AG08470 (cell line): ENCODE measurements around a stretch of chr19.

- RRBS = 89% methylated on average over 8 of the region's 74 CpGs
These were observed 5.6 kb downstream of the GPX4 start for GRCh38 chr19:1109077-1110115.

DNA sequence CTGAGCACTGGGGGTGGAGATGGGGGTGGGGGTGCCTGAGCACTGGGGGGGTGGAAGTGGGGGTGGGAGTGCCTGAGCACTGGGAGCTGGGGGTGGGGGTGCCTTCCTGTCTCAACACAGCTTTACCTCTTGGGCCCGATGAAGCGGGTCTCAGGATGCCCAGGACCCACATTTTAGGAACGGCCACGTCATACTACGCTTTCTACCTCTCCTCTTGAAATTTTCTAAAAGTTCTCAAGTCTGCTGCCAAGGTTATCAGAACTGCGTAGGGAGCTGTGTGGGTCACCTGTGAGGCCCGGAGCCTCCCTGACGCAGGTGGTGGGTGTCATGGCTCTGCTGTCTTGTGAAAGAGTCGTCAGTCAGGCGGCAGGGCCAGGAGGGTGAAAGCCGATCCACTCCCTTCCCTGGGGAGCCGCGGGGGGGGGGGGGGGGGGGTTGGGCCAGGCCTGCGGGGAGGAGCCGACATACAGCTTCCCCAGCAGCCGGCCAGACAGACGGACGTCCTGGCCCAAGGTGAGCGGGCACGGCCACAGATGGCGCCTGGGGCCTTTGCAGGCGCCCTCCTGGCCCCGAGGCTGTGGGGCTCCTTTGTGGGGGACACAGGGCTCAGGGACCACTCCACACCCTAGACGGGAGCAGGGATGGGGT, 12.5 kb downstream of the SBNO2 start:
- RRBS = no CpG with 5 or more reads among the region's 24 CpGs

DNA sequence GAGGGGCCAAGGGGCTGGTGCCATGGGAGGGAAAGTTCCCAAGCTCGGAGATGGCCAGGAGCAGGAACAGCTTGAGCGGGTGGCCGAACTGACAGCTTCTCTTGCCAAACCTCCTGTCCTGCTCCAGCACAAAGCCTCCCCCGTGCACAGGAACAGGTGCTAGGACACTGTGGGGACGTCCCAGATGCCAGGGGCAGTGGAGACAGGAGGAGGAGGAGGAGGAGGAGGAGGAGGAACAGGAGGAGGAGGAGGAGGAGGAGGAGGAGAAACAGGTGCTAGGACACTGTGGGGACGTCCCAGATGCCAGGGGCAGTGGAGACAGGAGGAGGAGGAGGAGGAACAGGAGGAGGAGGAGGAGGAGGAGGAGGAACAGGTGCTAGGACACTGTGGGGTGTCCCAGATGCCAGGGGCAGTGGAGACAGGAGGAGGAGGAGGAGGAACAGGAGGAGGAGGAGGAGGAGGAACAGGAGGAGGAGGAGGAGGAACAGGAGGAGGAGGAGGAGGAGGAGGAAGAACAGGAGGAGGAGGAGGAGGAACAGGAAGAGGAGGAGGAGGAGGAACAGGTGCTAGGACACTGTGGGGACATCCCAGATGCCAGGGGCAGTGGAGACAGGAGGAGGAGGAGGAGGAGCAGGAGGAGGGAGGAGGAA, 9.8 kb downstream of the SBNO2 start:
- RRBS = no CpG with 5 or more reads among the region's 6 CpGs

- RRBS = 86% methylated on average over 5 of the region's 24 CpGs
These were observed 9.6 kb upstream of the SBNO2 start for GRCh38 chr19:1183460-1184299.

GRCh38 chr19:1208825-1209267, 3.3 kb downstream of the STK11 start:
- RRBS = no CpG with 5 or more reads among the region's 10 CpGs

GRCh38 chr19:1254048-1254484, 5.7 kb downstream of the MIDN start:
- RRBS = 73% methylated on average over 7 of the region's 39 CpGs

GRCh38 chr19:1256636-1257867, 8.7 kb downstream of the MIDN start:
- RRBS = 87% methylated on average over 23 of the region's 63 CpGs

- RRBS = 11% methylated on average over 3 of the region's 25 CpGs
These were observed 7.3 kb upstream of the CIRBP start for GRCh38 chr19:1261715-1262357.

DNA sequence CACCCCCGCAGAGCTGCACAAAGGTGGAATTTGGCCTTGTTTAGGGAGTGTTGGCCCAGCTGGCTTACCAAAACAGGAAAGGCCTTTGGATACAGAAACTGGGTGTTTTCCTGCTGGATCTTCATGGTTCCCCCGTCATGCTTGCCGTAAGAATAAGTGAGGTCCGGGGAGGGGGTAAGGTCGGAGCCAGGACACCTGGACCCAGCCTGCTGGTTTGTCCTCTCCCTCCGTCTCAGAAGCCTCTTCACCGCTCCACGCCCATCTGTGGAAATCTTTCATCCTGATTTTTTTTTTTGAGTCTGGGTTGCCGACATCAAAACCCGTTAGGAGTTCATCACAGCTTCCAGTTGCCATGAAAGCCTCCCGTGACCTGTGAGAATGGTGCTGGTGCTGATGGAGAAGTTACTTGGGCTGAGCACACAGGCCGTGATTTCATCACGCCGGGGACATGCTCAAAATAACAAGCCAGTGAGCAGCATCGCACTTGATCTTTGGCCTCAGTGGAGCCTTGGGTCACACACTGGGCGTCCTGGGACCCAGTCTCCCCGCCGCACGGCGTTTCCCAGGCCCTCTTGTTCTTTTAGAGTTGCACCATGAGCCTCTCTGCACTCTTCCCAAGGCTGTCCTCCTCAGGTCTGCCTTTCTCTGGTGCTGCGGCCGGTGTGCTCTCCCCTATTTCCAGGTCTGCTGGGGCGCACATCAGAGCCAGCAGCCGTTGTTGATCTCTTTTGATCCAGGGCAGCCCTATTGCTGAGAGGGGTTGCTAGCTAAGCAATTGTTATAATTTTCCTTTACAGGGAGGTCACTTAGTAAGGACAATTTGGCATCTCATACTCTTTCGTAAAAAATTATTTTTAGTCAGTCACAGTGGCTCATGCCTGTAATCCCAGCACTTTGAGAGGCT, 9.6 kb upstream of the NDUFS7 start:
- RRBS = no CpG with 5 or more reads among the region's 25 CpGs

DNA sequence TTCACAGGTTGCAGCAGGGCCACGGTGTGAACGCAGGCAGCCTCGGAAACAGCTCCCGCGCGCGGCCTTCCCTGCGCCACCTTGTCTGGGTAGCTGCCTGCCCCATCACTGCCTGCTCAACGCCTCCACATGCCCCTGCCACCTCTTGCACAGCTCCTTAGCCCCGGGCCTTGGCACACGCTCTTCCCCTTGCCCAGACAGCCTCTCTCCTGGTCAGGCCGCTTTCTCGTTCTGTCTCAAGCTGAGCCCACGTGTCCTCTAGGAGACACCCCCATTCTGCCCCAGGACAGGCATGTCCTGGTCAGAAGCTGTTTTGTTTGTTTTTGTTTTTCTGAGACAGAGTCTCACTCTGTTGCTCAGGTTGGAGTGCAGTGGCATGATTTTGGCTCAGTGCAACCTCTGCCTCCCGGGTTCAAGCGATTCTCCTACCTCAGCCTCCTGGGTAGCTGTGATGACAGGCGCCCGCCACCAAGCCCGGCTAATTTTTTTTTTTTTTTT, 1.4 kb upstream of the GAMT start:
- RRBS = no CpG with 5 or more reads among the region's 19 CpGs

DNA sequence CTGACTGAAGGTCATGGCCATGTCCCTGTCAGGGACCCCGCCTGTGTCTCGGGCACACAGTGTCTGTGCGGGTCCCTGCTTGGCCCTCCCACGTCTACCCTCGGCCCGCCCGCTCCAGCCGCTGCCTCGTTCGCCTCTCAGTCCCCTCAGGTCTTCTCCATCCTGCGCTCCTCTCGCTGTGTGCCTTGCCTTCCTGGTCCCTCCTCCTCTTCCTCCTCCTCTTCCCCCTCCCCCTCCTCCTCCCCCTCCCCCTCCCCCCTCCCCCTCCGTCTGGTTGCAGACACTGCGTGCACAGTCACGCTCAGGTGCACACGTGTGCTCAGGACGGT, 14.1 kb upstream of the RPS15 start:
- RRBS = no CpG with 5 or more reads among the region's 17 CpGs

GRCh38 chr19:1426469-1427497, 11.4 kb upstream of the RPS15 start:
- RRBS = 88% methylated on average over 7 of the region's 33 CpGs

GRCh38 chr19:1443858-1444599, 5.8 kb downstream of the RPS15 start:
- RRBS = no CpG with 5 or more reads among the region's 14 CpGs

DNA sequence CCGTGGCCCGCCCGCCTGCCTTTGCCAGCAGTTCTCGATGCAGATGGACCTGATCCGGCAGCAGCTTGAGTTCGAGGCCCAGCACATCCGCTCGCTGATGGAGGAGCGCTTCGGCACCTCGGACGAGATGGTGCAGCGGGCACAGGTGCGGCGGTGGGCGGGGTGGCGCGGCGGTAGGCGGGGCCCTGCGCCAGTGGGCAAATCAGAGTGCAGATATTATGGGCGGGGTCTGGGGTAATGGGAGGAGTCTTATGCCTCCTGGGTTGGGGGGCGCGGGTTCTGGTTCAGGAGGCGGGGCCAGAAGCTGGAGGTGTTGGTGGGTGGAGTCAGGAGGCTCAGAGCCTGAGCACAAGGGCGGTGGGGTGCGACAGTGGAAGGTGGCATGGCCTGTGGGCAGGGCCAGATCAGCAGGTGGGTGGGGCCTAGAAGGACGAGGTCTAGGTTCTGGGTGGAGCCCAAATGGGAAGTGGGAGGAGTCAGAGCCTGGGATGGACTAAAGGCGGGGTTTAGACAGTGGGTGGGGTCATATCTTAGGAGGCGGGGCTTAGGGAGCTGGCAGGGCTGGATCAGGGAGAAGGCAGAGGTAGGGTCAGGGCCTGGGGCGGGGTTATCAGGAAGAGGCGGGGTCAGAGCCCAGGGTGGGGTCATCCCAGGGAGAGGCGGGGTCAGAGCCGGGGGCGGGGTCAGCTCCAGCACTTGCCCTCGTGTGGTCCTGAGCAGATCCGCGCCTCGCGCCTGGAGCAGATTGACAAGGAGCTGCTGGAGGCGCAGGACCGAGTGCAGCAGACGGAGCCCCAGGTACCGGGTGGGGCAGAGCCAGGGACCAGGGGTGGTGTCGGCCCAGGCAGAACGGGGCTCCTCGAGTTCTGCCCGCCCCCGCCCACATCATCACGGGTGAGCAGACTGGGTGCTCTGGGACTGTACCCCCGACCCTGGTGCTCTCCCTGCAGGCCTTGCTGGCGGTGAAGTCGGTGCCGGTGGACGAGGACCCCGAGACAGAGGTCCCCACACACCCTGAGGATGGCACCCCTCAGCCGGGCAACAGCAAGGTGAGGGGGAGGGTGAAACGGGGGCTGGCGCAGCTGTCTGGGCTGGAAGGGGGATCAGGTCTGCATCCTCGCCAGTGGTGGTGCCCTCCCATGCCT, 5.8 kb downstream of the APC2 start:
- RRBS = 13% methylated on average over 9 of the region's 60 CpGs

DNA sequence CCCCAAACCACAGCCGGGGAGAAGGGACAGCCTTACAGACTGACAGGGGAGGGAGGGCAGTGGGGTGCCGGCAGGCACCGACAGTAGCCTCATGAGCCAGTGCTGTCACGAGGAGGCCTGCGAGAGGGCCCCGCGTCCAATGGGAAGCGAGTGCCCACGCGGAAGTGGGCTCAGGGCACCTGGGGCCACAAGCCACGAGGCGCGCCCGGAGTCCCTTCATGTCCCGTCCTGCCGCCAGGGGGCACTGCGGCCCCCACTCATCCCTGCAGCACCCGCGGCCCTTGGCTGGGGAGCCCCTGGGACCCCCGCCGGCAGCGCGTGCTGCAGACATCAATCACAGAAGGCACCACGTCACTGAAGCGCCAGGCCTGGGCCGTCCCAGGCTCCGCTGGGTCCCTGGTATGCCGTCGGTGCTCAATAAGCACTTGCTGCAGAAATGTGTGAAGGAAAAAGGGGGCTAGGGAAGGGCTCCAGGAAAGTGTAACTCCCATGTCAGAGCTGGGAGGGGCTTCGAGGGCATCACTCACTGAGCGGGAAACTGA, 9.3 kb downstream of the ADAMTSL5 start:
- RRBS = 2% methylated on average over 8 of the region's 31 CpGs

GRCh38 chr19:1590477-1591303, 2.0 kb downstream of the MBD3 start:
- RRBS = no CpG with 5 or more reads among the region's 12 CpGs

- RRBS = no CpG with 5 or more reads among the region's 27 CpGs
These were observed 3.4 kb downstream of the TCF3 start for GRCh38 chr19:1648705-1649777.

DNA sequence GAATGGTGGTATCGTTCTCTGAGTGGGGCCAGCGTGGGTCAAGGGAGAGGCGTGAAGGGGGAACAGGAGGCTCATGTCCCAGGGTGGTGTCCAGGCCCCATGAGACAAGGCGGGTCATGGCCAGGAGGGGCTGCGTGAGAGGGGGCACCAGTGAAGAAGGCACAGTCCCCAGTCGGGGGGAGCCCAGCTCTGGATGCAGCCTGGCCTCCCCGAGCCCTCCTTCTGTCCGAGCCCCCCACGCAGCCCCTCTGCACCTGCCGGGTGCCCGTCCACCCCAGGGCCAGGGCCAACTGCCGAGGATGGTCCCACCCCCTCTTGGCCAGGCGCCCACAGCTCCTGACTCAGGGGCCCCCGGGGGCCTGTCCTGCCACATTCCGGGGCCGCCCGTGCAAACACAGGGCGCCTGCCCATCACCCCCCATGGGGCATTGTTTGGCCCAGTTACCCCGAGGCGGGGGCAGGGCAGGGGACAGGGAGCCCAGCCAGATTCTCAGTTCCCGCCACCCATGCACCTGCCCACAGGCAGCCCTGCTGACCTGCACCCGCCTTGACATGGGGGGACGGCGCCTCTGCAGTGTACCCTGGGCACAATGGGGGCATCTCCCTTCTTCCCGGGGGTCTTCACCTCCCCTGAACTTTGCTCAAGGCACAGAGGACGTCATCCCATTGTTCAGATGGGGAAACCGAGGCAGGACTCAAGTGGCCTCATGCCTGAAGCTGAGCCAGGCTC, 5.3 kb upstream of the TCF3 start:
- RRBS = 67% methylated on average over 4 of the region's 27 CpGs

DNA sequence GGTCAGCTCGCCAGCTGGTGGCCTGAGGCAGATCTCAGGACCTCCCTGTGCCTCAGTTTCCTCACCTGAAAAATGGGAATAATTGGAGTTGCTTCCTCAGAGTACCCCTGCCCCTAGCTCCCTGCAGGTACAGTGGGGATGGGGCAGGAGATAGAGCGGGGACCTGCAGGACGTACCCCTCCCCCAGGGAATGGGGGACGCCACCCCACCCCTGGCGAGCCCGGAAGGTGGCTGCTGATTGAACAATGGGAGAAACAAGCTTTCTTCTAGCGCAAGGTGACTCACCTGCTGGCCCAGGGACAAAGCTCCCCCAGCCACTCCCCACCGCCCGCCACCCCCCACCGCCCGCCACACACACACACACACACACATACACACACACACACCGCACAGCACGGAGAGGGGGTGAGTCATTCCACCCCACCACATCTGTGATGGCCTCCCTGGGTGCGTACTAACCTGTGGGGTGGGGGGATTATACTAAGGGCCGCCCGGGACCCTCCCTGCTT, 6.2 kb upstream of the ONECUT3 start:
- RRBS = no CpG with 5 or more reads among the region's 16 CpGs

- RRBS = 4% methylated on average over 13 of the region's 36 CpGs
These were observed 6.9 kb upstream of the REXO1 start for GRCh38 chr19:1854952-1855791.